Transverse colon (tissue), 4 donors: ENCODE results near the genes ARPC5 and PRG4.

DNA sequence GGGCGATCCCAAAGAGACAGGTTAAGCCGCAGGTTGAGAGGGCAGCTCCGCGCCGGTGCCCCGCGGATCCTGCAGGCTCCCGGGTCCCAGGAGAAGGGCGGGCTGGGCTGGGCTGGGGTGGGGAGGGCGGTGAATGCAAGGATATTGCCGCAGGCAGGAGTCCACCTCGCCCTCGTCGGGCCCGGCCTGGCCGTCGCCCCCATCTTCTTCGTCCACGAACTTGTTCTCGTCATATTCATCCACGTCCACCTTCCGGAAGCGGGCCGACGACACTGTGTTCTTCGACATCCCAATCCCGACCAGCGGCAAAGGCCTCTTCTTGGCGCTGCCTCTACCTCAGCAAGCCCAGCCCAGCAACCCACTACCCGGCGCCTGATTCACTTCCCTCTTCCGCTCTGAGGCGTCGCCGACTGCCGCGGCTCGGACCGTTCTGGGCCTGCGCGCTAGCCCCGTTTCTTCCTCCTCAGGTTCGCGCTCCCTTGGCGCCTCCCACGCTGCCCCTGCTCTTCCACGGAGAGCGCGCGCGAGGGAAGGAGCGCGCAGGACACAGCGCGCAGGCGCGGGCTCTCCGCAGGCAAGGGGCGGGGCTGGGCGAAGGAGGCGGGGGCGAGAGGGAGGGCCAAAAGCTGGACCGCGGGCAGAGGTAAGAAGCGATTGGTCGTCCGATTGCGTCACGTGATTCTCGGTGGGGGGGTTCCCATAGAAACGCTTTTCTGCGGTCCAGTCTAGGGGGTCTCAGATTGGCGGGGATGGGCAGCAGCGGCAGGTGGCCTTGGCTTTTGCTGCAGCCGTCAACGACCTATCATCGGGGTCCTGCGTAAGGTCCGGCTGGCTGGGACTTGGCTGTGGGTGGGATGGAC lies at the start of gene ARPC5:
Gene ARPC5, minus strand, starts transcription at position 412 of the 860 bp plus-strand sequence.
- PRO-cap, result bidirectional peak, plus-strand start at position 144 of the sequence, minus-strand start at position 71 of the sequence; bidirectional peak, plus-strand start at position 738 of the sequence, minus-strand start at position 374 of the sequence
- RAMPAGE, long total RNA, 4 experiments, result start-site peak on the plus strand in 3 of 4 experiments, centred at positions 683 to 731 of the sequence, 14 to 30 reads per replicate; start-site peak on the minus strand in 4 of 4 experiments, centred at positions 349 to 407 of the sequence, 642 to 2,858 reads per replicate

DNA sequence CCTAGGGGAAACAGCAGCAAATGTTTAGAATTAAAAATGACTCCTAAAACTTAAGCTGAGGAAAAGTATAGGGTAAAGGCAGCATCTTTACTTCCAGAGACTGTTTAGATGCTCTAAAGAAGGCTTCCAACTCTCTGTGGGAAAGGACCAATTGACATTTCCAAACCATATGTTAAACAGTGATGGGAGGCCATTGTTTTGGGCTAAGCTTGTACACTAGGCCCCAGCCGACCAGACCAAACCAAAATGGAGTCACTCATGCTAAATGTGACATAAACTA lies 2.6 kb upstream of the APOBEC4 start:
- PRO-cap, result no peak
- RAMPAGE, long total RNA, 4 experiments, result no peak in any of the 4 experiments

GRCh38 chr1:183734641-183735138 lies 70.2 kb upstream of the RGL1 start:
- PRO-cap, result no peak
- RAMPAGE, long total RNA, 4 experiments, result no peak in any of the 4 experiments

GRCh38 chr1:183806159-183806730 lies 1.3 kb downstream of the RGL1 start:
- PRO-cap, result no peak
- RAMPAGE, long total RNA, 4 experiments, result no peak in any of the 4 experiments

DNA sequence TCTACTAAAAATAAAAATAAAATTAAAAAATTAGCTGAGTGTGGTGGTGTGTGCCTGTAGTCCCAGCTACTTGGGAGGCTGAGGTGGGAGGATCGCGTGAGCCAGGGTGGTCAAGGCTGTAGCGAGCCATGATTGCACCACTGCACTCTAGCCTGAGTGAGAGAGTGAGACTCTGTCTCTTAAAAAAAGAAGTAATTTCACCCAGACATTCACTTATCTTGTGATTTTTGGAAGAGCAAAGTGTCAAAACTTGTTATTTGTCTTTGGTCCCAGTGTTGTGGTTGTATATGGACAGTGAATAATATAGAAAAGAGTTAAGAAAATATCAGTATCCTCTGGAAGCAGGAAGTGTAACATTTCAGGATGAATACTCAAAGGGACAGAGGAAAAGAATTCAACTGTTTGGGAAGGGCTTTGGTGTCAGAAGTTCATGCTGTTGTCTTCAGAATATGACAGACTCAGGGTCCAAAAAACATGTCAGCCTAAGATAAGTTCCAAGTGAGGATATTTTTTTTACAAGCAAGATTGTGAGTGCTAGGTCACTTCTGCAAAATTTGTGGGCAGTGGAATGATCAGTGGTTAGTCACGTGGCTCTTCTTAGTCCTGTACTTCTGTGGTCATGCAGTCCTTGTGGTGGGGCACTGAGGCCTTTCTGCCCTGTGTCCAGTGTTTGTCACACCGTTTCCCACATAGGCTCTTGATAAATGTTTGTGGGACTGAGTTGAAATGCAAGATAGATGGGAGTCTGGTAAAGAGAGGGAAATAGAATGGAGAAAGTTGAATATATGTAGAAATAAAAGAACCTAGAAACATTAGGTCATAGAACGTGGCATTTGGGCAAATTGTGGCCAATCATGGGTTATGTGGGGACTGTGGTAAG lies 5.1 kb downstream of the RGL1 start:
- PRO-cap, result no peak
- RAMPAGE, long total RNA, 4 experiments, result no peak in any of the 4 experiments

- PRO-cap, result no peak
- RAMPAGE, long total RNA, 4 experiments, result no peak in any of the 4 experiments
These were observed 61.4 kb downstream of the RGL1 start for GRCh38 chr1:183866101-183867028.

- PRO-cap, result no peak
- RAMPAGE, long total RNA, 4 experiments, result no peak in any of the 4 experiments
These were observed 91.7 kb downstream of the TSEN15 start for GRCh38 chr1:184143230-184143605.

- PRO-cap, result no peak
- RAMPAGE, long total RNA, 4 experiments, result no peak in any of the 4 experiments
These were observed 19.9 kb upstream of the C1orf21 start for GRCh38 chr1:184366965-184367325.

- PRO-cap, result bidirectional peak, plus-strand start at chr1:184388041, minus-strand start at chr1:184387754
- RAMPAGE, long total RNA, 4 experiments, result no peak in any of the 4 experiments
These were observed 610 bp downstream of the C1orf21 start for GRCh38 chr1:184387425-184387852.

DNA sequence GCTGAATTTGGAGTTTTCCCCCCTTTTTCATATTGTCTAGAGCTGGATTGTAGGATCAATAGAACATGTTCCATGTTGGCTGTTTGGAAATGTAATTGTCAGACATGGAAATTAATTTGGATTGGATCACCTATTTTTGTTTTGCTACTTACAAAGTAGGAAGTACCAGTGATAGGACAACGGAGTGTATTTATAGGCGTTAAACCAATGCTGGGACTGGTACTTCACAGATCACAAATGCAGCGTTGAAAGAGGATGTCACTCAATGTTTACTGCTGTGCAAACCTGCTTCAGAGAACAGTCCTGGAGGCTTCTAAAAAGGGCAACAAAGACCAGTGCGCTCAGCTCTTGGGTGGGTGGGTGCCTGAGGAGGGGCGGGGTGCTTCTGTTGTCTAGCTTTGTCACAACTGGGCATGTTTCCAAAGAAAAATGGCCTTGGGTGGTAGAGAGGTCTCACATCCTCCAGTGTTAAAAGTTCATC lies 2.1 kb downstream of the C1orf21 start:
- PRO-cap, result no peak
- RAMPAGE, long total RNA, 4 experiments, result no peak in any of the 4 experiments

DNA sequence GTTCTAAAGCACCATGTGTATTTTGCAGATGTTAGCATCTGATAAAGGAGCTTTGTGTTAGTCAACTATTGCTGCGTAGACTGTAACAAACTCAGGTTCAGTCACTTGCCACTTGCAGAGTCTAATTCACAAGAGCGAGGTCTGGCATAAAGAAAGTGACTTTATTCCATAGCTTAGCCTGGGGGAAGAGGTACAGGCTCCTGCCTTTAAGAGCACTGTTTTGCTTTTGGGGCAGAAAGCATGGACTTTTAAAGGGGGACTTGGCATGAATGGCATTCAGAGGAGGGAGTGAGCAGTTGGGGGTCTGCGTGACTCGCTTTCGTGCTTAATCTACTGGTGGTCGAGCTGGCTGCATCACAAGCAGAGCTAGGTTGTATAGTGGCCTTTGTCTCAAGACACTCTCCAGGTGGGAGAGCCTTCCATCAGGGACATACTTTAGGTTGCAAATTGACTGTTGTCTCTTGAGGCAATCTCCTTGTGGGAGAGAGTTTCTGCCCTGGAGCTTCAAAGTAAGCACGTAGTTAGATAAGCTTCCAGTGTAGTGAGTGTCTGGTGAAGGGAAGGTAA lies 93.8 kb downstream of the C1orf21 start:
- PRO-cap, result no peak
- RAMPAGE, long total RNA, 4 experiments, result start-site peak on the plus strand in 1 of 4 experiments, centred at positions 109 to 456 of the sequence, 6 to 25 reads per replicate

- PRO-cap, result no peak
- RAMPAGE, long total RNA, 4 experiments, result no peak in any of the 4 experiments
These were observed 127.1 kb downstream of the C1orf21 start for GRCh38 chr1:184513949-184514382.

DNA sequence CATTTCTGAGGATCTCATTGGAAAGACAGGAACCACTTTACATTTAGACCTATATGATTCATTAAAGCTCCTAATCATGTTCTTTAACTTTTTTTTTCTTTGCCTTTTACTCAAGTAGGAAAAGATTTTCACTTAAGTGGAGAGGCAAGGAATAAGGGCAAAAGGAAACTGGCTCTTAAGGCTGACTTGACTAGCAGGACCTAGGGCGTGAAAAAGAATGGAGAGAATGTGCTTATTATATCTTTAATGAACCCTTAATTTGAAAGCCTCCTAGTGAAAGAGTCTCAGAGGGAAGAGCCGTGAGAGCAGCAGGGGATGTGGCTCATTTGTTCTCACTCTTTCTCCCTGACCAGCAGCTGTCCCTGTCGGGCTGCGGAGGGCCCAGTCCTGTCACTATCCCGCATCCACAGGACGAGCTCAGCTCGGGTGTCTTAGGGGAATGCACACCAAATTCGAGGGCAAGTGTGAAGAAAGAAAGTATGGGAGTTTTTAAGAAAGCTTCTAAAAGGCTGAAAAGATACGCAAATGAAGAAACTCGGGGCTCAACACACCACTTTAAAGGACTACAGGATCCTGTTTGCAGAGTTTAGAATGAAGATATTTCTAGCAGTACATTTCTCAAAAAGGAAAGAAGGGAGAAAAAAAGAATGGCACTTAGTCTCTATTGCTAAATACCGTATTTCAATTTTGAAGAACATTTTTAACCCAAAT lies 180.0 kb downstream of the EDEM3 start:
- PRO-cap, result no peak
- RAMPAGE, long total RNA, 4 experiments, result start-site peak on the plus strand in 1 of 4 experiments, centred at position 417 of the sequence, 6 reads per replicate

- PRO-cap, result no peak
- RAMPAGE, long total RNA, 4 experiments, result no peak in any of the 4 experiments
These were observed 94.0 kb downstream of the NIBAN1 start for GRCh38 chr1:184879922-184881092.

- PRO-cap, result no peak
- RAMPAGE, long total RNA, 4 experiments, result no peak in any of the 4 experiments
These were observed 71.1 kb downstream of the NIBAN1 start for GRCh38 chr1:184903123-184903737.

DNA sequence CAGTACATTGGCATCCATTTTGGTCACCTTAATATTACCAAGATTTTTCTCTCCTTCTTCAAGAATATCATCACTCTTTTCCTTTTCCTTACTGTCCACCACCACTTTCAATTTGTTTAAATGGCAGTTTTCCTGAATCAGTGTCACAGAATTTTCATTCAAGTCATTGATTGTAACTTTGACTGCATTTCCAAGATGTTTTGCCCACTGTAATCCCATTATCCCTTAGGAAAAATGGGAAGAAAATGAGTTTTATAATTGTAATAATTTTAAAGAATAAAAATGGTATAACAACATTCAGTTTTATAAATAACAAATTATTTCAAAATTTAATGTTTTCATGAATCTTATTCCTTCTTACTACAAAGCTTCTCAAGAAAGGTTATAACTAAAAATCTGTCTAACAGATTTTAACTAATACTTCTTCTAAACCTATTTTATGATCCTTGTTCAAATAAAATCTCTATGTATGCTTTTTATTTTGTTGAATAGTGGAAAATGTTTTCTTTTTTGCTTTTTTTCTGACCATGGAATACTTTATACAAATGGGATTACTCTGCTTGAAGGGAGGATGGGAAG lies 16.7 kb downstream of the TRMT1L start:
- PRO-cap, result no peak
- RAMPAGE, long total RNA, 4 experiments, result start-site peak on the minus strand in 1 of 4 experiments, centred at position 116 of the sequence, 5 reads per replicate

DNA sequence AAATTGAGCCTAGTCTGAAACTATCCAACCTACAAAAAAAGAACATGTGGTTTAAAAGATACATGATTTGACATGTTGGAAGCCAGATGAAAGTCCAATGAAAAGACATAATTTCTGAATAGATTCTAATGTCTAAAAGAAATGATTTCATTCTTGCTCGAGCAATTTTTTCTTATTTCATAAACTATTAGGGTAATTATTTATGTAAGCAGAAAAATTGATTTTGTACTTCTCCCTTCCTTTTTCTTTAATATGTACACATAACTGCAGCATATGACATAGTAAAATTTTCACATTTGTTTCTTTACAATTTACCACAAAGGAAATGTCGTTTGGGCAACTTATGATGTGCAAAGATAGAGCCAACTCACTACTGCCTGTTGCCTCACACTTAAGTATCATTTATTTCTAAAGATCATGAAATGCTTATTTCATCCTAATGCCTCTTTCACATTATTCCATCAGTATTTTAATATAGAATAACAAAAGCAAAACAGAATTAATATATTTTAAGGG lies 165.8 kb upstream of the HMCN1 start:
- PRO-cap, result no peak
- RAMPAGE, long total RNA, 4 experiments, result no peak in any of the 4 experiments

- PRO-cap, result no peak
- RAMPAGE, long total RNA, 4 experiments, result no peak in any of the 4 experiments
These were observed 7.2 kb downstream of the HMCN1 start for GRCh38 chr1:185741206-185742001.

DNA sequence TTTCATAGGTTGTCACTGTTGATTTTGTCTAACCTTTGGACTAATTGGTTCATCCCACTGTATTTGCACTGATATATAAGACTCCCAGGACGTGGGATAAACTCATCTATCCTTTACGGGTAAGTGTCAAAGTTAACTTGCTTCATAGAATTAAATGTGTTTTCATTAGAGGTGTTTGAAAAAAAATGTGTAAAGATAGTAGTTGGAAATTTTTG lies at the start of gene PRG4:
Gene PRG4, plus strand, starts transcription at position 105 of the 215 bp plus-strand sequence.
- PRO-cap, result no peak
- RAMPAGE, long total RNA, 4 experiments, result no peak in any of the 4 experiments

GRCh38 chr1:187072066-187072999 lies 243.6 kb downstream of the PLA2G4A start:
- PRO-cap, result no peak
- RAMPAGE, long total RNA, 4 experiments, result no peak in any of the 4 experiments